ENCODE data around the genes RAB3B, BTF3L4 and COA7.

DNA sequence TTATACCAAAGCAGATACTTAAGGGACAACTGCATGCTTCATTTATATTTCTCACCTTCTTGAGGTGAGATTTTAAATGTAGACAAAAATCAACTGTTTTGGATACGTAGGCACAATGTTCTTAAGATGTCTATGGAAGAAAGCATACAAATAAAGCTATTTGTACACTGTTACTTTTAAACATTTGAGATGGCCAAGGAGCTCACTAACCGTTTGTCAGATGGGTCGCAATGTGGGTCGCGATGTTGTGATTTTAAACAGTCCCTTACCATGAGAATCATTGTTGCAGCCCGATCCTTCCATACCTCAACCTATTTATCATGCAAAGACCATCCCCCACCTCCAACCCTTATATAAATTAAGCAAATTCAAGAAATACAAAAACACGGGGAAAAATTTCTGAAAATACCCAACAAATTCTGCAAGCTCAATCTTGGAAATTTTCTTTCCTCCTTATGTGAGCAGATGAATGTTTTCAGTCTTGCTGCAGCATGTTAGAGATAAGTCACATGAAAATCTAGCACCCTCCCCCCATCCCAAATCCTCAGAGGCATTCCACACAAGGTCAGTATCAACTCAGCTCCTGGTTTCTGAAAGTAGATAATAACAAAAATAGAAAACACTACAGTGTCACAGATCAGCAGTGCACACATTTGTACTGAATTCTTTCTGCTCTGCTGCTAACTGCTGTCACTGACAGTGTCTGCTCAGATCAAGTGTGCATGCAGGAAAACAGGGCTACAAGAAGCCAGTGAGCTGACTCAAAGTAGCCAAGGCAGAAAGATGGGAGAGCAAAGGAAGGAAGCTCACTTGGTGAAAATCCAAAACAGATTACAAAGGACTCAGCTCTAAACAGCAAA is 92.9 kb upstream of the TTC39A start:
- PRO-cap: no peak
- RAMPAGE, long total RNA, 4 experiments: no peak in any of the 4 experiments

DNA sequence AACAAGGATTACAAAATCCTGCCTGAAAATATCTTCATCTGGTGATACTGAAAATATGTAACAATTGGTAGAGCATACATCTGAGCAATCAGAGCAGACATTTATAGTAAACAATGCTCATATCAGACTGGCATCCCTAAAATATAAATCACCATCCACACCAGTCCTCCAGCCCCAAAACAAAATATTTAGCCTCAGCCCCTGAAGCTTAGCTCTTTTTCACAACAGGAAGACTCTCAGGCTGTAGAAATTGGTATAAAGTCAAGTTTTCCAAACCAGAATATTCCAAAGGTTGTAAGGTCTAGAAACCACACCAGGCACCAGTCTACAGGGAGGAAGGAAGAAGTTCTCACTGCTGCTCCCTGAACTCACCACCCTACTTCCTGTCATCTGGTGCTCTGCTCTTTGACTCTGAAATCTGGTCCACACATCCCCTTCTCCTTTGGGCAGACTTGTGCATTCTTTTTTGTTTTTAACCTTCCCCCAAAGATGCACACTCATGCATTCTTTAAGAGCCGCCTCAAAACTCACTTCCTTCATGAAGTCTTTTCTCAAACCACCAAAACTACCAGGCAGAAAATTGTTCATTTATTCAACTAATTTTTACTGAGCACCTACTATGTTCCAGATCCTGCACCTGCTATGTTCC is 29.9 kb upstream of the EPS15 start:
- PRO-cap: no peak
- RAMPAGE, long total RNA, 4 experiments: start-site peak on the plus strand in 2 of 4 experiments, centred at positions 131 to 191 of the sequence, 5 to 6 reads per replicate

DNA sequence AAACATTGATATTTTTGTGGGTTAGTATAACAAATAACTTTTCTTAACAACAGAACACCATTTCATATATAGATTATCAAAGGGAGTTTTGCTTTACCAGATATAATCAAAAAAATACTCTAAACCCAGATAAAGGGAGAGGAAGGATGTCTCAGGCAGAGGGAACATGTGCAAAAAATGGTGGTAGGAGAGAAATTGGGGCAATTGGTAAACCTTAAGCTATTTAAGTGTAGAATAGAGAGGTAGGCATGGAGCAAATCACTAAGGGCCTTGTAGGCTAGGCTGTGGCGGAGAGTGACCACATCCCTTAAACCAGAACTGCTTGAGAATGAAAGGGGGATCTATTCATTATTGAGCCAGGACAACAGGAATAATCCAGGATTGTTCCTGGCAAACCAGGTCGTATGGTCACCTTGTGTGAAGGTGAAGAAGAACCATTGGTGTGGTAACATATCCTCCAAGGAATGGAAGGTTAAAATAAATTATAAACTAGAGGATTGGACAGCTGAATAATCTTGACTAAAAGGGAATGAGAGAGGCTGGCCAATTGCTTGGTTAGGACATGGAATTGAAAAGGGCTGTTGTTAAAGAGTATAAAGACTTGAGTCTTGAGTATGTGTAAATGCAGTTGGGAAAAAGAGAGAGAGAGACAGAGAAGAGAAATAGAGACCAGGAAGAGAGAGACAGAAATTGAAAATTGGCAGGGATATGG is 44.9 kb downstream of the OSBPL9 start:
- PRO-cap: no peak
- RAMPAGE, long total RNA, 4 experiments: no peak in any of the 4 experiments

GRCh38 chr1:51686284-51687099 is 69.6 kb downstream of the OSBPL9 start:
- PRO-cap: no peak
- RAMPAGE, long total RNA, 4 experiments: no peak in any of the 4 experiments

DNA sequence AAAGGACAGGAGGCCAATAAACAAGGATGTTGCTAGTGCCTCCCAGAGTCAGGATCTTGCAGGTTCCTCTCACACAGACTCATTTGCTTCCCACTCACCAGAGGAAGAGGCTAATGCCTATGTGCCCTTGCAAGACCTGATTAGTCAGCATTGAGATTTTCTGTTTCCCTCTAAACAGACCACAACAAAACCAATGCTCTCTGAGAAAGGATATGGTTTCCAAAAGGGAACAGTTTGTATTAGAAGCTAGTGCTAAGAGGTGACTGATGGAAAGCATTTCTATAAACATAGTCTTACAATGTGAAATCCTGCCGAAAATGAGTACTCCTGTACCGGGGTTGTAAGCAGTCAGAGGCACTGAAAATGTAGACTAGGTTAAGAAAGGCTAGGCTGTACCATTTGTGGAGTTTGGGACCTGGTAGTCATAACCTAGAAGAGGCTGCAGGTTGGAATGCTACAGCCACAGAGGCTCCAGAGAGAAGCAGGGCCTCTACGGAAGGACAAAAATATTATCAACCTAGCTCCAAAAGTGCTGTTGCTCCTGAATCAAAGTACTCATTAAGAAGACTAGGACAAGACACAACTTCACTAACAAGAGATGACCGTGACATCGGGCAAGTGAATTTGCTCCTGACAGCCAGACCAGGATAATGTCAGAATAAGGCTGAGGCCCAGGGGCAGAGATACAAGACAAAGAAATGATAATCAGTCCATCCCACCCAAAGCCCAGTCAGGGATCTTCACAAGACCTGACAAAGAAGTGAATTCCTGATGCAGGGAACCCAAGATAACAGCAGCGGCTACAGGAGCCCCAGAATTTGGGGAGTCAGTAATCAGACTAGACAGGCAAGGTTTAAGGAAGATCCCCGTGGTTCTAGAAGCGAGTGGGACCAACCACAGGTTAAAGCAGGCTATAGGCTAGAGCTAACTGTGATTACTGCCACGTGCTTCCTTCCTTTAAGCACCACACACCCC is 85.3 kb downstream of the NRDC start:
- PRO-cap: no peak
- RAMPAGE, long total RNA, 4 experiments: no peak in any of the 4 experiments

DNA sequence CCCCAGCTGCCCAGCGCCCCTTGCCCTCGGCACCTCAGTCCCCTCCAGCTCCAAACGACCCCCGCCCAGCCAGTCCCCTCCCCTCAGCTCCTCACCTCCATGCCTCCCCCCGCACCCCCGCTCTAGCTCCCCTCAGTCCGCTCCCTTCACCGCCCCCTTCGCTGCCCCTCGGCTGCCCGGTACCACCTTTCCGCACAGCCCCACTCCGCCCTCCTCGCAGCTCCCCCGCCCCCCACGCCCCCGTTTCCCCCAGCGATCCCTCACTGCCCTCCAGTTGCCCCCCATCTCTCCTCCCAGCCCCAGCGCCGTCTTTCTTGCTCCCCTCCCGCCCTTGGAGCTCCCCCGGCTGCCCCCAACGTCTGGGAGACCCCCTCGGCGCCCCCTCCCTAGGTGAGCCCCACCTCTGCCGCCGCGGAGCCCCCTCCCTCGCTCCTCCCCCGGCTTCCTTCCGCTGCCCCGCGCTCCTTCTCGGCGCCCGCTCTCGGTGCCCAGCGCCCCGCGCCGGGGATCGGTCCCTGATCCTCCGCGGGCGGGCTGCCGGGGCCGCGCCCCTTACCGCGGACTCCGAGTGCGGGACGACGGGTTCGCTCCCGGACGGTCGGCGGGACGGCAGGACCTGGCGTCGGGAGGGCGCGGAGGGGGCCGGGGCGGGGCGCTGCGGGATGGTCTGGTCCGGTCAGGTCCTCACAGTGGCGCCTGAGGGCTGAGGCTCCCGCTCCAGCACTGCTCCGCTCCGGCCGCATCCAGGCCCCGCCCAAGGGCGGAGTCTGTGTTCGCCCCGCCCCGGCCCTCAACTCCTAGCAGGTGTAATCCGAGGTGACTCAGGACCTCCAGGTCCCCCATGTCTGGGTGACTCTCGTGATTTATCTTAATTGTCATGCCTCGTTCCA is at the start of gene RAB3B:
Gene RAB3B, minus strand, starts transcription at position 705 of the 890 bp plus-strand sequence.
- PRO-cap: unidirectional peak, minus-strand start at position 698 of the sequence
- RAMPAGE, long total RNA, 4 experiments: start-site peak on the minus strand in 1 of 4 experiments, centred at position 680 of the sequence, 8 reads per replicate

- PRO-cap: bidirectional peak, plus-strand start at chr1:52056272, minus-strand start at chr1:52056171
- RAMPAGE, long total RNA, 4 experiments: start-site peak on the plus strand in 4 of 4 experiments, at chr1:52056292-52056338 at its widest, 34 to 581 reads per replicate; start-site peak on the minus strand in 1 of 4 experiments, at chr1:52056087-52056184 at its widest, 21 reads per replicate
Observed at GRCh38 chr1:52055943-52056641, at the start of gene BTF3L4. Gene BTF3L4, plus strand, starts transcription at chr1:52056295.

DNA sequence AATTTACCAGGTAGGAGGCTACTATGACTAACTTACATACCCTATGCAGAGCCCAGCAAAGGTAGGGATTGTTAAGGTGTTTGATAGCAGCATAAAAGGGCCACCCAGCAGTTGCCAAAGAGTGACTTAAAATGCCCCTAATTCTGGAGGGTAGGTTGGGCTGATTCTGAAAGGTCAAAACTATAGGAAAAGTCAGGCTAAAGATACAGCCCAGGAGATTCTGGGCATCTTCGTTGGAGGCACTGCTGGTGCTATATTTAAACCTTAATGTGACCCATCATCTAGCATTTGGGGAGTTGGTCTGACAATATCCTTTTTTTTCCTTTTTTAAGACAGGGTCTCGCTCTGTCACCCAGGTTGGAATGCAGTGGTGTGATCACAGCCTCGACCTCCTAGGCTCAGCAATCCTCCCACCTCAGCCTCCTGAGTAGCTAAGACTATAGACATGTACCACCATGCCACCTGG is 21.7 kb downstream of the BTF3L4 start:
- PRO-cap: no peak
- RAMPAGE, long total RNA, 4 experiments: start-site peak on the plus strand in 1 of 4 experiments, centred at position 287 of the sequence, 5 reads per replicate

GRCh38 chr1:52409168-52409607 is 4.8 kb downstream of the PRPF38A start:
- PRO-cap: no peak
- RAMPAGE, long total RNA, 4 experiments: no peak in any of the 4 experiments

DNA sequence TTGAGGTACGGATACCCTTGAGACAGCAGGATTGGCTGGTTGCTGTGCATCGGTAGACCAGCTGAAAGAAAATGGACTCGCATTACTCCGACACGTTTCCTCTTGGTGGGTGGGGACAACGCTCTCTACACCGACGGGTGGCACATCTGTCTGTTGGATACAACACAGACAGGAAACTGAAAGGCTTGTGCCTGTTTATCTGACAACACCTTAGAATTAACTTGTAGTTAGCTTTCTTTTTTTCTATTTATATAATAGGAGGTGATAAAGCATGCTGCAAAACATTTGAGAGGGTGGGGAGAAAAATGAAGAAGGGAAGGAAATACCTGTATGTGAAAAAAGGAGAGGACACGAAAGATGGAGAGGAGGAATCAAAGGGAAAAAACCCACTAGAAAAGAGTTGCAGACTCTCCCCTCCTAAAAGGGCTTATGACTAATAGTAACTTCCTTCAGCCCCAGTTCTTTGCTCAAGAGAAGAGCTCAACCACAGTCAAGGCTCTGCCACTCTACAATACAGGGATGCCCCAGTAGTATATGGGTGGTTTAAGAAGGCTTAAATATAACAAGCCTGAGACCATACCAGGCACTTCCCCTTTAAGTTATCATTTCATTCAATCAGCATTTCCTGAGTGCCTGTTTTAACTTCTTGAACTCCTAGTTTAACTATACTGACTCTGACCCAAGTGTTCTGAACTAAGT is 19.6 kb downstream of the PRPF38A start:
- PRO-cap: no peak
- RAMPAGE, long total RNA, 4 experiments: no peak in any of the 4 experiments

DNA sequence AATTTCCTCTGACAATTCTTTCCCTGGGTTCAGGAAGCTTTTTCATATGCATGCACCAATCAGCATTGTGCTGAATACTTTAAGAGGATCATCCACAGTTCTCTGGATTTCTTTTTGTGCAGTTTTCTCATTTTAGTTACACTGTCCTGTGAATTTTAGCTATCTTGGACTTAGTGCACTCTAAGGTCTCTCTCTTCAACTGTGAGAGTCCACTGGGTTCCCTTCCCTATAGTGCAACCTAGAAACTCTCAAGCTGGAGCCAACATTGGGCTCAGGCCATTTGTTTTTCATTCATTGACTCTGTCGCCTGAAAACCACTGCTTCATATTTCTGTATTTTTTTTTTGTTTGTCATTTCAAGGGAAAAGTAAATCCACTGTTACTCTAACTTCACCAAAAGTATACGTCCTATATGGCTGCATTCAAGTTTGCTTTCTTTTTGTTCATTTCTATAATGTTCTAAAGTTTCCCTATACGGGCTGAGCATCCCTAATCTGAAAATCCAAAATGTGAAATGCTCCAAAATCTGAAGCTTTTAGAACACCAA is 45.7 kb downstream of the TUT4 start:
- PRO-cap: no peak
- RAMPAGE, long total RNA, 4 experiments: no peak in any of the 4 experiments

- PRO-cap: bidirectional peak, plus-strand start at chr1:52637332, minus-strand start at chr1:52637209
- RAMPAGE, long total RNA, 4 experiments: no peak in any of the 4 experiments
Observed at GRCh38 chr1:52636487-52637477, 3.8 kb downstream of the SHISAL2A start.

DNA sequence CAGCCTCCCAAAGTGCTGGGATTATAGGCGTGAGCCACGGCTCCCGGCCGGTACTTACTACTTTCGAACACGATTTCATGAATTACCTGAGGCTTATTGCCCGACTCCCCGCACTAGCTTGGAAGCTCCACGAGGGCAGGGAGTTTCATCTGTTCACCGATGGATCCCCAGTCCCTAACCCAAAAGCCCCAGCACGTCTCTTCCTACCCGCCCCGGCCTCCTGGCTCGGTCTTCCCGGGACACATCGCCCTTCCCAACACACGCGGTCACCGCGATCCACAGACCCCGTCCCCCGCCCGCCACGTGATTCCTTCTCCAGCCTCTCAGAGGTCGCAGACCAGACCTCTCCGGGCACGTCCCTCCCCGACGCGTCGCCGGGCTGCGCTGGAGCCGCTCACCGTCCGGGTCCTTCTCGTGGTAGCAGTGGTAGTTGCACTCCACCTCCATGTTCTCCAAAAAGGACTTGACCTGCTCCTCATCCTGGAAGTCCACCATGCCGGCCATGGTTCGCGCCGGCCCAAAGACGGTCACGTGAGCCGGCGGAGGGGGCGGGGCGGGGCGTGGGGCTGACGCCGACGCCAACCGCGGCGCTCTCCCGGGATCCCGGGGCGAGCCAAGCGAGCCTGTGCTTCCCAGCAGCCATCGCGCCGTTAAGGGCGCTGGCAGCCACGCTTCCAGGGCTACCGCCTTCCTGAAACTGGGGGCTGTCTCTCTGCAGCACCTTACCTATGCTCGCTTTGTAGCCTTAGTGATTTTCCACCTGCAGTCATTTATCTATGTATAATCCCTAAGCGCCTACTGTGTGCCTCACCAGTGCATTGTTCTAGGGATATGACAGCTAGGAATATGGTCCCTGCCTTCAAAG is at the start of gene COA7:
Gene COA7, minus strand, starts transcription at position 525 of the 865 bp plus-strand sequence.
- PRO-cap: bidirectional peak, plus-strand start at position 415 of the sequence, minus-strand start at position 255 of the sequence; bidirectional peak, plus-strand start at position 598 of the sequence, minus-strand start at position 495 of the sequence
- RAMPAGE, long total RNA, 4 experiments: start-site peak on the minus strand in 4 of 4 experiments, centred at positions 263 to 524 of the sequence, 33 to 196 reads per replicate

DNA sequence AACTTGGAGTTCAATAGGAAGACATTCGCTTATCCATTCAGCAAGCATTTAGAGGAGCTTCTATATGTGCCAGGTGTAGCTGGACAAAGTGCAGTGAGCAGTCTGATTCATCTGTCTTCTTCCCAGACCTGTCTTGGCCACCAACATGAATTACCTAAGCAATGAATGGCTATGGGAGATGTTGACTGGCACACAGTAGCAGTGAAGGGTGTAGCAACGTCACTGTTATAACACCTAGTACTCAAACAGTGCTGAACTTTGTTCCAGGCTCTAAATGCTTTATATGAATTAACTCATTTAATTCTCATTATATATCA is 499 bp upstream of the COA7 start:
- PRO-cap: unidirectional peak, minus-strand start at position 113 of the sequence
- RAMPAGE, long total RNA, 4 experiments: no peak in any of the 4 experiments

DNA sequence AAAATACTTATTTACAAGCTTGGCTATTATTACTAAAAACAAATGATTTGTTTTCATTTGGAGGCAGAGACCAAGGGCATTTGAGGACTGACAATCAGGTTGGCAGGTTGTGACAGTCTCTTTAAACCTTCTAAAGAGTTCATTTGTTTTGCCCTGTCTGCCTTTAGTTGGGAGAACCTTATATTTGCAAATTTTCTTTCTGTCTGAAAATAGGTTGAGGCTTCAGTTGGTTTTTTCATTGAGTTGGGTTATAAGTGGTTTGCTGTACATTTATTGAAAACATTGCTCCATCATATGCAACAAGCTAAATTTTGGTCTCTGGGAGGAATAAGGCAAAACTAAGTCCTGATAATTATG is 1.3 kb downstream of the ZYG11B start:
- PRO-cap: no peak
- RAMPAGE, long total RNA, 4 experiments: no peak in any of the 4 experiments

GRCh38 chr1:52750103-52750446 is 23.8 kb downstream of the ZYG11B start:
- PRO-cap: no peak
- RAMPAGE, long total RNA, 4 experiments: no peak in any of the 4 experiments

DNA sequence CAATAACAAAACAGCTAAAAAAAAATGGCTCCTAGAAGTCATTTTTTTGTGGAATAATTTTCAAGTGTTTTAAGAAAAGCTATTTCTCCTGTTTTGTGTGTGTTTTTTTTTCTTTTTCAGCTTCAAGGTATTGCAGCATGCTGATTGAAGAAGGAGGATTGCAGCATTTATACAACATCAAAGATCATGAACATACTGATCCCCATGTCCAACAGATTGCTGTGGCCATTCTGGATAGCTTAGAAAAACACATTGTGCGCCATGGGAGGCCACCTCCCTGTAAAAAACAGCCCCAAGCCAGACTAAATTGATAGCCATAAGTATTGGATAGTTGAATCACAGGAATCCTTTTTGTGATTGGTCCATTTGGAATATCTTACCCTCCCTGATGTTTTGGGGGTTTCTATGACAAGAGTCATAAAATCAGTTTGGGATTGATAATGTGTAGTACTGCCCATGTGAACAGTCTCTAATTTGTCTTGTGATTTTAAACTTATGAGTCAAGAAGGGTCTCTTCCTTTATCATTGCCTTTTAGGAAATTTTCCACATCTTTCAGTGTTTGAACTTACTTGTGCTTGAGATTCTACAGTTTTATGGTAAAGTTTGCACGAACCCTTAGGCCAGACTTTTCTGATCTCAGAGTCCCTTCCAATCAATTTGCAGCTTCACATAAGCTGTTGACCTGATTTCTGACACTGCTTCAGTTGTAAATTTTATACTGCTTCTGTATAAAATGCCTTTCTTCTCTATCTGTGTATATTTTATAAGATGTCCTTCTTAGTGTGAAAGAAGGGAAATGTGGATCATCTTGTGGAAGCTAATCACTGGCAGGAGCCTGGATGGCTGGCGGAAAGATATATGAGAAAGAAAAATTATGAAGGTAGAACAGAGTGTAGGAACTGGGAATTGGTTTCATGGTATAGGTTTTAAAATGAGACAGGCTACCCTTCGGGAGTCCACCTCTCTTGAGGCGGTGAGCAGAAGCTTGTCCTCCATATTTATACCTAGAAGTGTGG is 20.9 kb upstream of the ZYG11A start:
- PRO-cap: no peak
- RAMPAGE, long total RNA, 4 experiments: start-site peak on the plus strand in 1 of 4 experiments, centred at position 129 of the sequence, 13 reads per replicate

DNA sequence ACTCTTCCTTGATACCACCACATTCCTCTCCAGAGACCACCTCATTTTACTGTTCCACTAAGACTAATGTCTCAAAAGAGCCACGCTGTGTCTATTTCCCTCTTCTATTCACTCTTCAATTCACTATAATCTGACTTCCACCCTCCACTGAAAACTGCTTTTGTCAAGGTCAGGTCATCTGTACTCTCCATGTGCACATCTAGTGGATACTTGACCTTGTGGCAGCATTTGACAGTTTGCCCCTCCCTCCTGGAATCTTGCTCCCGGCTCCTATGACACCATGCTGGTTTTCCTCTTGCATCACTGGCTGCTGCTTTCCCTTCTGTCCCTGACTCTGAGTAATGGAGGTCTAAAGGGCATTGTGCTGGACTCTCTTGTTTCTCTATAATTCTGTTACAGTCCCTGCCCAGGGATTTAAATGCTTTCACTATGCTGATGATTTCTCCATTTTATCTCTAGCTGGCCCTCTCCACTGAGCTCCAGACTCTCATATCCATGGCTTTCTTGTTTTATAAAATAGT is 37.0 kb upstream of the PODN start:
- PRO-cap: no peak
- RAMPAGE, long total RNA, 4 experiments: no peak in any of the 4 experiments

GRCh38 chr1:53073570-53074527 is 11.8 kb downstream of the PODN start:
- PRO-cap: no peak
- RAMPAGE, long total RNA, 4 experiments: no peak in any of the 4 experiments

- PRO-cap: bidirectional peak, plus-strand start at chr1:53111397, minus-strand start at chr1:53111256
- RAMPAGE, long total RNA, 4 experiments: no peak in any of the 4 experiments
Observed at GRCh38 chr1:53111071-53111665, 31.3 kb downstream of the SLC1A7 start.

Measured in transverse colon (tissue), 4 donors.